Measurements from ENCODE around the gene DSP.

- PRO-cap: no peak
Measured at GRCh38 chr6:7053378-7053823, 54.4 kb upstream of the RREB1 start.

GRCh38 chr6:7056613-7057410, 50.9 kb upstream of the RREB1 start:
- PRO-cap: no peak

- PRO-cap: no peak
Measured at GRCh38 chr6:7145727-7146166, 38.0 kb downstream of the RREB1 start.

- PRO-cap: no peak
Measured at GRCh38 chr6:7156038-7157145, 48.6 kb downstream of the RREB1 start.

DNA sequence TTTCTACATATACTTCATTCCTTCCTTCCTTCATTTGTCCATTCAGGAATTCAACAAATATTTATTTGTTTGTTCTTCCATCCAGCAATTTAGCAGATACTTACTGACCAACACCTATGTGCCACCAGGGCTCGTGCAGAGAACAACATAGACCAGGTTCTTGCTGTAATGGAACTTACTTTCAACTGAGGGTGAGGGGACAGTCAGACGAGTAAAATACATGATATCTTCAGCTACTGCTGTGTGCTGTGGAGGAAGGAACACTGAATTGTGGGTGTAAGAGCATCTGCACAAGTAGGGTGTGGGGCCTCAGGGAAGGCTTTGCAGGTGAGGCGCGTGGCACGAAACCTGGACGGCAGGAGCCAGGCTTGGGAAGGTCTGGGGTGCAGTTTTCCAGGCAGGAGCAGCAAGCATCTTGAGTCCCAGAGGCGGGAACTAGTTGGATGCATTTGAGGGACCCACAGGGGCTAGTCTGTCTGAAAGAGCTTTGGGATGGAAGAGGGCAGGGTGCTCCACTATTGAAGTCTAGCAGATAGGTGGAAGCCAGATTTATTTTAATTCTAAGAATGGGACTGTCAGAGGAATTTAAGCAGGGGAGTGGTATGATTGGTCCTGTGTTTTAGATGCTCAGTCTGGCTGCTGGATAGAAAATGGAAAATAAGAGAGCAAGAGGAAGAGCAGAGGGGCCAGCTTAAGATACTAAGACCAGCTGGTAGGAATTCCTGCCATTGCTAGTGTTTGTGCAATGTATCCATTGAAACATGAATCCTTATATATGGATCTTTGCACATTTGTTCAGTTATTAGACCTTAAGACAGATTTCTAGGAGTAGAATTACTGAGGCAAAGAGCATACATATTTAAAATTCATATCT, 98.9 kb downstream of the RREB1 start:
- PRO-cap: no peak

GRCh38 chr6:7243037-7243518, 69.9 kb downstream of the SSR1 start:
- PRO-cap: no peak

DNA sequence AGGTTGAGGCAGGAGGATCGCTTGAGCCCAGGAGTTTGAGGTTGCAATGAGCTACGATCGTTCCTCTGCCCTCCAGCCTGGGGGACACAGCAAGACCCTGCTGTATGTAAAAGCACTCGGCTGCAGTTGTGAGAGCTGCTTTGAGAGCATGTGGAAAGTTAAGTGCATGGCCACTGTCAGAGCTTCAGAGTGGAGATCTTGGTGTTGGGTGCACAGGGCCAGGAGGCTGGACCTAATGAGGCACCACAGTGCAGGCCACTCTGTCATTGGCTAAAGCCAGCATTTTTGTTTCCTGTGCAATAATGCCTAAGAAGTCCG, 60.7 kb downstream of the SSR1 start:
- PRO-cap: no peak

GRCh38 chr6:7541052-7542186, at the start of gene DSP:
Gene DSP (plus strand): TSS chr6:7541671.
- PRO-cap: bidirectional peak, plus-strand start at chr6:7541672, minus-strand start at chr6:7541377; bidirectional peak, plus-strand start at chr6:7542067, minus-strand start at chr6:7542036

DNA sequence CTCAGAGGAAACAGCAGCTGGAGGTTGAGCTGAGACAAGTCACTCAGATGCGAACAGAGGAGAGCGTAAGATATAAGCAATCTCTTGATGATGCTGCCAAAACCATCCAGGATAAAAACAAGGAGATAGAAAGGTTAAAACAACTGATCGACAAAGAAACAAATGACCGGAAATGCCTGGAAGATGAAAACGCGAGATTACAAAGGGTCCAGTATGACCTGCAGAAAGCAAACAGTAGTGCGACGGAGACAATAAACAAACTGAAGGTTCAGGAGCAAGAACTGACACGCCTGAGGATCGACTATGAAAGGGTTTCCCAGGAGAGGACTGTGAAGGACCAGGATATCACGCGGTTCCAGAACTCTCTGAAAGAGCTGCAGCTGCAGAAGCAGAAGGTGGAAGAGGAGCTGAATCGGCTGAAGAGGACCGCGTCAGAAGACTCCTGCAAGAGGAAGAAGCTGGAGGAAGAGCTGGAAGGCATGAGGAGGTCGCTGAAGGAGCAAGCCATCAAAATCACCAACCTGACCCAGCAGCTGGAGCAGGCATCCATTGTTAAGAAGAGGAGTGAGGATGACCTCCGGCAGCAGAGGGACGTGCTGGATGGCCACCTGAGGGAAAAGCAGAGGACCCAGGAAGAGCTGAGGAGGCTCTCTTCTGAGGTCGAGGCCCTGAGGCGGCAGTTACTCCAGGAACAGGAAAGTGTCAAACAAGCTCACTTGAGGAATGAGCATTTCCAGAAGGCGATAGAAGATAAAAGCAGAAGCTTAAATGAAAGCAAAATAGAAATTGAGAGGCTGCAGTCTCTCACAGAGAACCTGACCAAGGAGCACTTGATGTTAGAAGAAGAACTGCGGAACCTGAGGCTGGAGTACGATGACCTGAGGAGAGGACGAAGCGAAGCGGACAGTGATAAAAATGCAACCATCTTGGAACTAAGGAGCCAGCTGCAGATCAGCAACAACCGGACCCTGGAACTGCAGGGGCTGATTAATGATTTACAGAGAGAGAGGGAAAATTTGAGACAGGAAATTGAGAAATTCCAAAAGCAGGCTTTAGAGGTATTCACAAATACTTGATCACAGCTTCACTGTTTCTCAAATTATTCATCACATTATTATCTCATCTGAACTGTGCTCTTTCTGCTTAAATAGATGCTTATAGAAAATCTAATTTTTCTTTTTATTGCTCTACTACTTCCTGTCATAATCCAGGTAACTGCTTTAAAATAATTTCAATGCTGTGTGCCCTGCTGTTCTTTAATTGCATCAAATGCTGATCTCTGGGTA, 9.0 kb upstream of the SNRNP48 start:
- PRO-cap: no peak

DNA sequence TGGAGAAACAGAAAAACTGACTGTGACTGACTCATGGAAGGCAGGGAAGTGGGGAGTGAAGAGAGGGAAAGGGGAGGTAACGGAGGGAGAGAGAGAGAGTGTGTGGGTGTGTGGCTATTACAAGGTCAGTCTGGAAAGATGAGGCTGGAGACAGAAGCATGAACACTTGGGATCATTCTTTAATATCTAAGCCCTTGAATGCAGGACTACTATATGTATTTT, 38.5 kb downstream of the SNRNP48 start:
- PRO-cap: no peak

GRCh38 chr6:7727101-7727661, 1.3 kb downstream of the BMP6 start:
- PRO-cap: no peak

DNA sequence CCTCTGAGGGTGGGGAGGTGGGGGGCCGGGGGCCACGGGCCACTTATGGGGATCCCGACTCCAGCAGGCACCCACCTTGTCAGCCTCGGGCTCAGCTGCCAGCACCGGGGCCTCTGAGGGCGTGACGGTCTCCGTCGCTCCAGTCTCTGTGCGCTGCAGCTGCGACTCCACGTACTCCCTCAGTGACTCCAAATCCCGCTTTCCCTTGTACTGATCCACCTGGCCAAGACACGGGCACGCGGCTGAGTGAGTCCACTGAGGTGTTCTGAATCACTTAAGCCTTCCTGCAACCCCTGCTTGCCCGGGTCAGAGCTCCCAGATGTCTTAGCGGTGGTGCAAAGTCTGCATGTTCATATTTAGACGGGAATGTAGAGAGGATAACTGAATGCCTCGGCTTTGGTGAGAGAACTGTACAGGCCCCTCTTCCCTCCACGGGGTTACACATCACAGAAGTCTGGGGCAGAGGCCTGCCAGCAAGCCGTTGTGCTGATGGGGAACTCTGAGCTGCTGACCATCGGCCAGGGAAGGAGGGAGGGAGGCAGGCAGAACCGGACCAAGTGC, 21.9 kb downstream of the TXNDC5 start:
- PRO-cap: no peak

DNA sequence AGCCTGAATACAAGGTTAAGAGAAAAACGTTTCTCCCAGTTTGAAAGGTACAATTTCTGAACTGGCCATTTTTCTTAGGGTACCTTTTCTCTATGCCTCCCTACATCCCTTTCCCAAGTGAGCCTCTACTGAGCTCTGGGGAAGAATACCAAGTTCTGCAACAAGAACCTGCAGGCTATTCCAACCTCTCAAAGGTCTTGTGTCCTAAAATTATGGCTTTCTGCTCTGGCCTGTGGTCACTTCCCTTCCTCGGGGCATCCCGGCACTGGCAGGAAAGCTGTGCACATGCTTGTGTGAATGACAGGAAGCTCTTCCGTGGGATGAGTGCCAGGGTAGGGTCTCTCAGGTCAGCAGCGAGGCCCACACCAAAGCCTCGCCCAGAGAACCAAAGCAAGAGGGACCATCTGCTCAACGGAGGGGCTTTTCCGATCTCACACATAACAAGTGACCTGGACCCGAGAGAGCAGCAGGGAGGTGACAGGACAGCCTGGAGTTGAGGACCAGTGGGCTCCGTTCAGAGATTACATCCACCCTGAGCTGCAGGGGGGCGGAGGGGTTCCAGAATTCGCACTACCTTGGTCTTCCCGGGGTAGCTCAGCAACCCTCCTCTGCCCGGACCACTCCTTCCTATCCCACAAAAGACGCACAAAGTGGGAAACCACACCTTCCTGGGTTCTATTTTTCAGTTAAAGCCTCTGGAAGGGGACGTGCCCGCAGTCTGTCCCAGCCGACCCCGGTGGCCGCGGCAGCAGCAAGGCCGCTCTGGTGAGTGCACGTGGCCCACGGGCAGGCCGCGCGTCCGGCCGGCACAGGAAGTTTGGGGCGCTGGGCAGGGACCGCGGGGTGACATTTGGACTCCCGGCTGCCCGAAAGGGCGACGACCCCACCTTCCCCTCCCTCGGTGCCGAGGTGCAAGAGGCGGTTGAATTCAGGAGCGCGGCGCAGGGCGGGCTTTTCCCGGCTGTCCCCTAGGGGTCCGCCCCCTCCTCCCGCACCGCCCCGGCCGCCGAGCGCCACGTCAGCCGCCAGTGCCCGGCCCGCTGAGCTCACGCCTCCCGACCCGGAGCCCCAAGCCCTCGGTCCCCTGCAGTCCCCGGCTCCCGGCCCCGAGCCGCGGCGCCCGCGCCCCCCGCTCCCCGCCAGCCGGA, 1.1 kb downstream of the TXNDC5 start:
- PRO-cap: bidirectional peak, plus-strand start at position 1,028 of the sequence, minus-strand start at position 948 of the sequence

GRCh38 chr6:8107981-8108696, 5.8 kb upstream of the EEF1E1 start:
- PRO-cap: no peak

DNA sequence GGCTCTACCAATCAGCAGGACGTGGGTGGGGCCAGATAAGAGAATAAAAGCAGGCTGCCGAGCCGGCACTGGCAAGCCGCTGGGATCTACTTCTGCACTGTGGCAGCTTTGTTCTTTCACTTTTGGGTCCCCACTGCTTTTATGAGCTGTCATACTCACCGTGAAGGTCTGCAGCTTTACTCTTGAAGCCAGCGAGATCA, 62.7 kb upstream of the EEF1E1 start:
- PRO-cap: no peak

DNA sequence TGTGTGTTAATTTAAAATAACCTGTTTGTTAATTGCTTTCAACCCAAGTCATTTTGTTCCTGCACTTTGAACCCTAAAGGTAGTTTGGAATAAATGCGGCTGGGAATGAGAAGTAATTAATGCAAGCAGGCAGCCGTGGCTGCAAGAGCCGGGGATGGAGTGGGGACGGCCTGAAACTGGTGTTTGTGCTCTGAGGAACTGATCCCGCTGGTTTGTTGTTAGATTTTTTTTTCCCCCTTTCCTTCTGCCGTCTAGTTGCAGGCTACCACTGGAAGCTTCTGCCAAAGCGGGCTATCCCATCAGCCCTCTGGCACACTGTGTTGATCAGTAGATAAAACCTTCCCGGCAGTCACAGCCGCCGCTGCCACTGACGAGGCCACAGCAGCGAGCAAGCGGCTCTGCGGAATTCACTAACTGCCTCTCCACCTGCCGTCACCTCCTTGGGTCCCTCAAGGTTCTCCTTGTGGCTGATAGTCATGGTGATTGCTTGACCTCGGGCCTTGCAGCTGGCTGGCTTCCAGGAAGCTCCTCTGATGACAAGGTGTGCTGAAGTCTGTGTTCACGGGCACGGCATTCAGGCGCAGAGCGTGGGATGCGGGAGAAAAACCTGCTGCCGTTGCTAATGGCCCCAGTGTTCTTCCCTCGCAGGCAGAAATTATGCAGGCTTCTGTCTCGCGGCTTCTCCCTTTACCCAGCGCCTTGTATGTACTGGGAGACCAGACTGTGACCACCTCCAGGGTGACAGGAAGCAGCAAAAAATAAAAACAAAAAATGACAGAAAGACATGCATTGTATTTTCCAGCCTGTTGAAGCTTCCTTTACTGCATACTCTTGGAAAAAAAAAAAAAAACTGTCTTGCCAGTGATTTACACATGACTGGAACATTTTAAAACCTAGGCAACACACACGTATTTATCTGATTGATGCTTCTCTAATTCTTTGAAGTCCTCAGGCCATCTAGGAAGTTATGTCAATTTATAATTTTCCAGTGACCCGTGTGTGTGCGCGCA, 315.7 kb downstream of the TFAP2A start:
- PRO-cap: no peak

GRCh38 chr6:10313970-10314702, 100.7 kb downstream of the TFAP2A start:
- PRO-cap: no peak

GRCh38 chr6:10413289-10413664, 1.6 kb downstream of the TFAP2A start:
- PRO-cap: no peak

GRCh38 chr6:10417557-10418043, 2.7 kb upstream of the TFAP2A start:
- PRO-cap: no peak

DNA sequence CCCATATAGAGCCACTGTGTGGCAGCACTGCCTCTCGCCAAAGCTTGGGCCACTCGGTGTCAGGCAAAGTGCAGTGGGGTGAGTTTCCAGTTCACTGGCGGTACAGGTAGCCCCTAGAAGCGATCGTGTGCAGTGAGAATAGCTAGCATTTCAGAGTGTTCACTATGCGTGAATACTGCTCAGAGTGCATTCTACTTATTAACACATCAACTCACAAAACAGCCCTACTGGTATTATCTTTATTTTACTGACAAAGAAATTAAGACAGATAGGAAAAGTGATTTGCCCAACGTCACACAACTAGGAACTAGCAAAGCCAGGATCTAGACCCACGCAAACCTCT, 10.5 kb upstream of the GCNT2 start:
- PRO-cap: unidirectional peak, plus-strand start at position 89 of the sequence

Measured in left ventricle myocardium (tissue), 1 donor.